Metastatic Lung Carcinoma in the Adrenal Gland (tissue), 1 donor: ENCODE measurements around a stretch of chr4.

GRCh38 chr4:187194837-187195313, 471.2 kb upstream of the FAT1 start:
- PRO-cap = no peak

- PRO-cap = no peak
Observed at GRCh38 chr4:187307265-187307482, 583.5 kb upstream of the FAT1 start.

- PRO-cap = no peak
Observed at GRCh38 chr4:187995878-187996335, 336 bp downstream of the ZFP42 start.

GRCh38 chr4:189722012-189723079, 218.3 kb upstream of the FRG1 start:
- PRO-cap = no peak

DNA sequence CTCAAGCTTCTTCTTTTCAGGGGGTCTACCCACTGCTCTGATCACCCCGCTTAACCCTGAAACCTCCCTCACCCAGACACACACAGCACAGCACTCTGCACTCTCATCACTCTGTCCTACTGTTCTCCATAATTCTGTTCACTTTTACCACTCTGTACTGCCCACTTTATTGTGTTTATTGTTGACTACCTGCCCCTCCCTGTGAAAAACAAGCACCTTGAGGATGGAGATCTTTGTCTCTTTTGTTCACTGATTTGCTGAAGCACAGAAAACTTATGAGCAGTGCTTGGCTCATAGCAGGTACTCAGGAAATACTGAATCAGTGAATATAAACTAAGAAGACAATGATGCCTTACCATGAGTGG, 201.5 kb upstream of the FRG1 start:
- PRO-cap = no peak

DNA sequence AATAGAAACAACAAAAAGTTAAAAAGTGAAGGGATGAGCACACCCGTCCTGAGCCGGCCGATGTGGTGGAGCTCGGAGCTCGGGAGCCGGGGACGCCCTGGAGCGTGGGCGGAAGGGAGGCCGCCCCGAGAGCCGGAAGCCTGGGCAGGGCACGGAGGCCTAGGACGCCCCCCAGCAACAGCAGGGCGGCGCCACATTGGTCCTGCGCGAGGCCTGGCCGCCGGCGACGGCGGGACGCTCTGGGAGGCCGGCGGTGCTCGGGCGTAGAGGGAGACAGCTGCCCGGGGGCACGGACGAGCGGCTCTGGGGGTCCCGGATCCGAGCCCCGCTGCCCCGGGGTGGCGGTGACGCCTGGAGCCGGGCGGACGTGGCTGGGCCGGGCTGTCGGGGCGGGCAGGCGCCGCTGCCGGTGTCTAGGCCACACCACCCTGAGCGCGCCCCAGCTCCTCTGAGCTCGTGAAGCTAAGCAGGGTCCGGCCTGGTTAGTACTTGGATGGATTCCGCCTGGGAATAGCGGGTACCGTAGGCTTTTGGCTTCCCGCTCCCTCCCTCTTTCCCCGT, 12.2 kb downstream of the FRG2 start:
- PRO-cap = no peak